Neural crest cell (in vitro differentiated cells): ENCODE results near the gene HOOK1.

GRCh38 chr1:59057070-59057709 lies 239.7 kb upstream of the FGGY start:
- PRO-cap, result no peak

DNA sequence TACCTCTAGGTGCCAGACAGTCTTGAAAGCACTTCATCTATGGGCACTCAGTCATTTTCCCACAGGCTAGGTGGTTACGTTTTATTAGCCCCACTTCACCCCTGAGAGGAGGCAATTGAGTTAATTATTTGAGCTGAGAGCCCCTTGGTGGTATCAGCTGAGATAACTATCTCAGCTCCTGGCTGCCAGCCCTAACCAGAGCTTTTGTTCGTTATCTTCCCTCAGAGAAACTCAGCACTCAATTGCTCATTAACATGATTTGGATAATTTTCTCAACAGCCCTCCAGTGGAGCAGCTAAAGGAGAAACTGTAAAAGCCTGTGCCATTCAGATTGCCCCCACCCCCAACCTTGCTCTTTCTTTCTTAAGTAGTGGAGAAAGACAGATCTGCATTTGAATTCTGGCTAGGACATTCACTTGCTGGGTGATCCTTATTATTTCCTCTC lies 218.8 kb upstream of the FGGY start:
- PRO-cap, result no peak

- PRO-cap, result no peak
These were observed 158.4 kb upstream of the FGGY start for GRCh38 chr1:59138369-59138950.

DNA sequence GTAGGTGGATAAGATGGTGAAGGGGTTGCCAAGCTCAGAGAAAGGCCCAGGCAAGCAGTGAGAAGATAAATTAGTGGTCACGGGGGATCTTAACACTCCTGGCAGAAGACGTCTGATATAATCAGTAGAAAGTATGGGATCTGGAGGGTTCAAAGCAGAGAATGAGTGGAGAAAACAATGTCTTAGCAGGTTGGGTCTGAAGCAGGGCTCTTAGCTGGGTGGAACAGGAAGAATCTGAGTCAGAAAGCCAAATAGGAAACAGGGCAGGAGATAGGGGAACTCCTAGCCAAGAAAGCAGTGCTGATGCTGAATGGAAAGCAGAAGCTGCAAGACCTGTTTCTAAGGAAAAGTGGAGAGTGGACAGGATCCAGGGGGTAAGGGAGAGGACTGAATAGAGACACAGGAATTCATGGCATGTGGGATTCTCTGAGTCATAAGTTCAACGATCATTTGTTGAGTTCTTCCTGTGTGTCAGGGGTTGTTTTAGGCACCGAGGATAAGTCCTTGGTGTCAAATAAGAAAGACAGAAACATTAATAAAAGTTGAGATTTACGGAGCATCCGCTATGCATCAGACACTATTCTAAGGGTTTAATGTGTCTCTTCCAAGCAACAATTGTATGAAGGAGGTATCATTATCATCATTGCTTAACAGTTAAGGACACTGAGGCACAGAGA lies 153.8 kb upstream of the FGGY start:
- PRO-cap, result no peak

DNA sequence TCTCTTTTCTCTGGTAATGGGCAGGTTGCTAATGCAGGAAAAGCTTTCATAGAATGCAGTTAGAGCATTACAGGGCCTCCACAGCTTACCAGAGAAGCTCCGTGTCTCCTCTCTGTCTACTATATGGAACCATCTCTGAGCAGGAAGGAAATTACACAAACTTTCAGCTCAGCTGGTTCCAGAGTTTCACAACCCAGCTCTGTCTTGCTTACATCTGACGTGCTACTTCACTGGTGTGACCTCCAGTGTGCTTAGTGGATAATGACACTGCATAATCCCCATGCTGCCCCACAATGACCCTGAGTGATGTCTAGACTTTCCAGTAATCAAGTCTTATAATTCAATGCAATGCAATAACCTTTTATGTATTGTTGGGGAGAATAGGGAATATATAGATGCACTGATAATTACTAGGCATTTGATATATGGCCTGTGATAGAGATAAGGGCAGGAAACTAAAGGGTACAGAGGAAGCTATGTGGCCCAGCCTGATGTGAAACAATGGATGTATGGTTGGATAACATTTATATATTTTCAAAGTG lies 4.2 kb upstream of the FGGY start:
- PRO-cap, result no peak

GRCh38 chr1:59427013-59427599 lies 130.2 kb downstream of the FGGY start:
- PRO-cap, result no peak

GRCh38 chr1:59512190-59512708 lies 215.4 kb downstream of the FGGY start:
- PRO-cap, result no peak

- PRO-cap, result no peak
These were observed 117.6 kb upstream of the HOOK1 start for GRCh38 chr1:59697162-59697494.

DNA sequence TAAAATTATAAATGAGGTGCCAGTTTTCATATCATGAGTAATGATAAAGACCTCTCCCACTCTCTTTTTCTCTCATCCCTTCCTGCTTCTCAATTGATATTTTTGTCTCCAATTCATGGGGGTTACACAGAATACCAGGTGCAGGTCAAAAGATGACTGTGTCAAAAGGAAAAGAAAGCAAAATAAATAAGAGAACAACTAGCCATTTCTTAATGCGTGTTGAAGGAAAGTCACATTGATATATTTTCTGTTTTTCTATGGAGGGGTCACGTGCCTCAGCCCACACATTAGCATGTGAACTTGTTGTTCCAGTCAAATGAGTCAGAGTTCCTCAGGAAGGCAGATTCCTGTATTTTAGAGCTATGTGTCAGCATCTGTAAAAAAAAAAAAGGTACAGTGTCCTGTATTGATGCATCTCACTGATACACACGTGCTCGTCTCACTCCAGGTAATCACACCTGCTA lies 64.2 kb upstream of the HOOK1 start:
- PRO-cap, result no peak

GRCh38 chr1:59761544-59761981 lies 53.2 kb upstream of the HOOK1 start:
- PRO-cap, result no peak

DNA sequence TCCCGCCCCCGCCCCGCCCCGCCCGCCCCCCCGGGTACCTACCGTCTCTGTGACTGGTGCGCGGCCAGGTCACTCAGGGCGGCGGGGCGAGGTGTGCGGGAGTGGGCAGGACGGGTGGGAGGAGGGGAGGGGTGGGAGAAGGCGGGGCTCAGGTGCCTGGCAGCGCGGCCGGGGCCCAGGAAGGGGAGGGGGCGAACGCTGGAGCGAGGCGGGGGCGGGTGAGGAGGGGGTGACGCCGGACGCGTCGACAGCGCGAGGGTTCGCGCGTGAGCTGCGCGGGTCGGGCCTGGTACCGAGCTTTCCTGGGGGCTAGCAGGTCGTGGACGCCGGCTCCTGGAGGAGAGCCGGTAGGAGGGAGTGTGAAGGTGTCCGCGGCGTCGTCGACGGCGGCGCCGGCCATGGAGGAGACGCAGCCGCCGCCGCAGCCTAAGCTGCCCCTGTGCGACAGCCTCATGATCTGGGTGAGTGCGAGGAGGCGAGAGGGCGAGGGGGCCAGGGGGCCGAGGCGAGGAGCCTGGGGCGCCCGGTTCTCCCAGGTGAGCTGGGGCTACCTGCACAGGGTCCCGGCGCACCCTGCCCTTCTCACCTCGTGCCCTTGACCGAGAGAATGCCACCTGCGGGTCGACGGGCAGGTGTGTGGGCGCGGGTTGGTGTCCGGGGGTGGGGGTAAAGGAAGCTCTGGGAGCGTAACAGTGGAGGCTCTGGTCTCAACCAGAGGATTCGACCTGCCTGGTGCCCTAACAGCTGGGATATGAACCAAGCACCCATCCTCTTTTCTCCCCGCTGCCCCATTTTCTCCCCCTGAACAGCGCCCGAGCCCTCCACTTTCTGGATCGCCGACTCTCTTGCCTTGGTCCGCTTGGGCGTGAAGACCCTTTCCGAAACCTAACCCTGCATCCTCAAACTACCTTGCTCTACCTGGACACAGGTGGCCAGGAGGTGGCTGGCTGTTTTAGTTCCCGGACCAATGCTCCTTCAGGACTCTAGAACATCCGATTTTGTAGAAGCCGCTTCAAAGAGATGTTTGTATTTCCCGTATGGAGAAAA lies at the start of gene HOOK1:
Gene HOOK1 (plus strand): TSS at position 230 of the 1,047 bp plus-strand sequence.
- PRO-cap, result no peak

GRCh38 chr1:59862516-59863509 lies 48.1 kb downstream of the HOOK1 start:
- PRO-cap, result no peak

- PRO-cap, result no peak
These were observed 846 bp upstream of the NFIA start for GRCh38 chr1:61081488-61081941.

GRCh38 chr1:61098903-61099644 lies 16.7 kb downstream of the NFIA start:
- PRO-cap, result no peak

DNA sequence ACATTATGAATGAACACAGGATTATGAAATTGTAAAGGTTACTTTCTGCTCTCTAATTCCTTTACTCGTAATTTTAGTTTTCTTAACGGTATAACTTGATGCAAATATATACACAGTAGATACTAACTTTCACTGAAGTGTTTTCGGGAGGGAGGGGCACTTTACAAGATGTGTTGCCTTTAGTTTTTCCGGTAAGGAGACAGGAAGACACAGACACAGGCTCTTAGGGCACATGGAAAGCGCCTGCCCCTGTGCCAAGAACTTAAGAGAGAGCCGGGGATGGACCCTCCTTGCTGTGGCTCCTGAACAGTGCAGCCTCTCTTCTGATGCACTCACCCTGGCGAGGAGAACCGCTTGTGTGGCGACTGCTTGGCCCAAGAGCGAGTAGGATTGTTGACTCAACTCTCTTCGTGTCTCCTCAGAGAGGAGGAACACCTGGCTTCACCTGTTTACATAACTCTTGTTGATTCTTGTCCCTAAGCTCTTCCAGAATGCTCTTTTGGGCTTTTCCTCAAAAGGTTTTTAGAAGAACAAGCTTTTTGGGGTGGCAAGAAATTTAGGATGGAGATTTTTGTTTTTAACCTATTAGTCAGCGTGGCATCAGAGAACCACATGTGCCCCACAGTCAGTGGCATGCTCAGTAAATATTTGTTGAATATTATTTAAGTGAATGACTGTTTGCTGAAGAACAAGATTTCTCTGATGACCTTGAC lies 60.4 kb downstream of the NFIA start:
- PRO-cap, result no peak

DNA sequence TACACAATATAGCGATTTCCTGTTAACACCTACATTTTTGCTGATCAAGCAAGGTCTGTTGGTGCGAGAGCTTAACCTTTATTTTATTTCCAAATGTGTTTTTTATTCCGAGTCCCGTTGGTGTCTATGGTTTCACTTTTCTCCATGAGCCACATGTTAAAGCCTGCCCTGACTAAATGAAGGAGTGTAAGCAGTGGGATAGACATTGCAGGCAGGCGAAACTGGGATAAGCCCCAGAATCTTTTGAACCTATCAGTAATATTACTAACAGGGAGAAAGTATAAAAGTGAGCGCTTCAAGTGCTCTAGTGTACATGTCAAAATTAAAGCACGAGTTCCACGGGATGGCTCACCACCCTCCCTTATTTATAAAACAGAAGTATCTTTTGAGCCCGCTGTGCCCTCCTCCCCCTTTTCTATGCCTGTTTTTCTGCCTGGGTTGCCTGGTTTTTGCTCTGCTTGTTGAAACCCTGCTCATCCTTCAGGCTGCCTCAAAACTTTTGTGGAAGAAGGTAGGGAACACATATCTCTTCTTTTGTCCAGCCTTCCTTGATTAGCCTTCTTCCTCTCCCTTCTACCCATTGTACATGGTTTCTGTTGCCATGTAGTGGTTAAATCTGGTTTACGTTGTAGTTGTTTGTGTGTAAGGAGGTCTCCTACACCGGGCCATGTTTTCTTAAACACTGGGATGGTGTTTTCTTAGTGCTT lies 120.8 kb downstream of the NFIA start:
- PRO-cap, result no peak

DNA sequence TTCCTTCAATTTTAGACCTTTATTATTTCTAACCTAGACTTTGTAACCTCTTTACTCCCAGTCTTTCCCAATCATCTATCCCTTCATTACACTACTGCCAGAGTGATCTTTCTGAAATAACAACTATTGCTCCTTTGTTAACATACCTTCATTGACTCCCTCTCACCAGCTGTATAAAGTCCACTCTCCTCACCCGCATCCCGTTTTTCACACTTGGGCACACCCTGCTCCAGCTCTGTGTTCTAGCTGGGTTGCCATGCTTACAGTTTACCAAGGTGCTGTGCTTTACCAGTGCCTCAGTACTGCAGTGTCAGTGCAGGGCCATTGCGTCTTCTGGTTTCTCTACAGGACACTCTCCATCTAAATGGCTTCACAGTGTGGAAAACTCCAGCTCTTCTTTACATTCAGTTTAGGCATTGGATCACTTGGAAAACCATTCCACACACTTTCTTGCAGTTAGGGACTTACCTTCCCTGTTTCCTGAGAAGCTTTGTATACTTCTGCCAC lies 148.2 kb downstream of the NFIA start:
- PRO-cap, result no peak

- PRO-cap, result no peak
These were observed 159.6 kb downstream of the NFIA start for GRCh38 chr1:61241726-61242500.

- PRO-cap, result no peak
These were observed 198.1 kb downstream of the NFIA start for GRCh38 chr1:61280397-61280928.

DNA sequence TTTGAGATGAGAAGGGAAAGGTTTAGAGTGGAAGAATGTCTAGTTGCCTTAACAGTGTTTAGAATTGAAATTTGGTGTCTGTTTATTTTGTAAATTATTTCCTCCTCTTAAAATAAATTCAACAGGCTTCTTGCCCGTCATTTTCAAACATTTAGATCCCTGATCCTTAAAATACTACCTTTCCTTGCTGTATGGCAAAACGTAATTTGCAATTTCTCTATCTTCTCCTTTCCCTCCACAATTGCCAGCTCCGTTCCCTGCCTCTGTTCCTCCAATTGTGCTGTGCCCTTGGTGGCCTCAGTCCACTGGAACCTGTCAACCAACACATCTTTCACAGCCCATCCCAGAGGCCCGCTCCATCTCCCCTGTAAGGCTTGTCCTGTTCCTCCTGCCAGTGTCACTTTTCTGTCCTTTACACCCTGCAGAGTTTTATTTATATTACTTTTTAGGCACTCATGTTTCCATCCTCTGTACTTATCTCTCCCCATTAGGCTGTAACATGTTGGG lies 304.1 kb downstream of the TM2D1 start:
- PRO-cap, result no peak